Ovary (tissue), 7 donors: ENCODE data around the gene ANAPC5.

- PRO-cap, 7 experiments: no peak in any of the 7 experiments
- RAMPAGE, long total RNA, 2 experiments: no peak in any of the 2 experiments
Observed at GRCh38 chr12:120227550-120228216, 26.8 kb upstream of the RPLP0 start.

- PRO-cap, 7 experiments: no peak in any of the 7 experiments
- RAMPAGE, long total RNA, 2 experiments: no peak in any of the 2 experiments
Observed at GRCh38 chr12:120238909-120239385, 26.6 kb downstream of the PXN start.

GRCh38 chr12:120394298-120395058 lies 25.5 kb upstream of the MSI1 start:
- PRO-cap, 7 experiments: no peak in any of the 7 experiments
- RAMPAGE, long total RNA, 2 experiments: no peak in any of the 2 experiments

- PRO-cap, 7 experiments: no peak in any of the 7 experiments
- RAMPAGE, long total RNA, 2 experiments: no peak in any of the 2 experiments
Observed at GRCh38 chr12:120402152-120402705, 33.3 kb upstream of the MSI1 start.

- PRO-cap, 7 experiments: no peak in any of the 7 experiments
- RAMPAGE, long total RNA, 2 experiments: no peak in any of the 2 experiments
Observed at GRCh38 chr12:120552246-120552689, 18.1 kb downstream of the RNF10 start.

- PRO-cap, 7 experiments: no peak in any of the 7 experiments
- RAMPAGE, long total RNA, 2 experiments: no peak in any of the 2 experiments
Observed at GRCh38 chr12:120620413-120621061, 19.9 kb upstream of the CABP1 start.

GRCh38 chr12:120677623-120678612 lies 9.0 kb upstream of the MLEC start:
- PRO-cap, 7 experiments: no peak in any of the 7 experiments
- RAMPAGE, long total RNA, 2 experiments: no peak in any of the 2 experiments

DNA sequence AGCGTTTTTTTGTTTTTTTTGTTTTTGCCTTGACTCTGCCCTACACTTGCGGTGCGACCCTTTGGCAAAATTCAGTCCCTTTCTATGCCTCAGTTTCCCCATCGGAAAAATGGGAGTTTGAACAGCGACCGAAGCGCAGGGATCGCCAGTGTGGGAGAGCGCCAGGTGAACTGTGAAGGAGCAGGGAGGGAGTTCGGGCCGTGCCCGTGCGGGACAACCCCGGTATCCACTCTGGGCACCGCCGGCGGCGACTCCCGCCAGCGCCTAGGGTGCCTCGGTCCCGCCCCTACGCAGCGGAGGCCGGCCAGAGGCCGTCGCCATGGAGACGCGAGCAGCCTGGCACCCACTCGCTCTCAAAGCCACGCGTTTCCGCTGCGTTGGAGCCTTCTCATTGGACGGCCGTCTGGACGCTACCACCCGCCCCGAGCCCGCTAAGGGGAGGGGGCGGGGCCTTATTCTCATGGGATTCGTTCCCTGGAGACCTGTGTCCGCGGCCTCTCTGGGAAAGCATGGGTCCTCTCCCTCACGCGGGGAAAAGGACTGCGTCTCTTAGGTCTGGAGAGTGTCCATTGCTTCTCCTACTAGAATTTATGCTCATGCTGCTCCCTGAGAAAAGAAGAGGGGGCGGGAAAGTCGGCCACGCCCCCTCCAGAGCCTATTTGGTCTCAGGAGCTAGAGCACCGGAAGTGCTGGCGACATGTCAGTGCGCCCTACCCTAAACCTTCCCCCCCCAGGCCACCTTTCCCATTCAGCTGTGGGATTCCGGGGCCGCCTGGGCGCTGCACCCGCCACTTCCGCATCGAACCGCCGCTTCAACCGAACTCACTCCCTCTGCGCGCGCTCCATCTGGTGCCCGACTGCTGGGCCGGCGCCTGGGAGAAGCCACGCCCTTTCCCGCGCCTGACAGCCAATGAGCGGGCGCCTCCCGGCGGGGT lies 567 bp upstream of the MLEC start:
- PRO-cap, 7 experiments: peak in 7 of 7 experiments; most common plus-strand start position 747 of the sequence (in 5); most common minus-strand start position 266 of the sequence (in 6)
- RAMPAGE, long total RNA, 2 experiments: no peak in any of the 2 experiments

- PRO-cap, 7 experiments: no peak in any of the 7 experiments
- RAMPAGE, long total RNA, 2 experiments: no peak in any of the 2 experiments
Observed at GRCh38 chr12:120955289-120955652, 23.1 kb upstream of the HNF1A start.

DNA sequence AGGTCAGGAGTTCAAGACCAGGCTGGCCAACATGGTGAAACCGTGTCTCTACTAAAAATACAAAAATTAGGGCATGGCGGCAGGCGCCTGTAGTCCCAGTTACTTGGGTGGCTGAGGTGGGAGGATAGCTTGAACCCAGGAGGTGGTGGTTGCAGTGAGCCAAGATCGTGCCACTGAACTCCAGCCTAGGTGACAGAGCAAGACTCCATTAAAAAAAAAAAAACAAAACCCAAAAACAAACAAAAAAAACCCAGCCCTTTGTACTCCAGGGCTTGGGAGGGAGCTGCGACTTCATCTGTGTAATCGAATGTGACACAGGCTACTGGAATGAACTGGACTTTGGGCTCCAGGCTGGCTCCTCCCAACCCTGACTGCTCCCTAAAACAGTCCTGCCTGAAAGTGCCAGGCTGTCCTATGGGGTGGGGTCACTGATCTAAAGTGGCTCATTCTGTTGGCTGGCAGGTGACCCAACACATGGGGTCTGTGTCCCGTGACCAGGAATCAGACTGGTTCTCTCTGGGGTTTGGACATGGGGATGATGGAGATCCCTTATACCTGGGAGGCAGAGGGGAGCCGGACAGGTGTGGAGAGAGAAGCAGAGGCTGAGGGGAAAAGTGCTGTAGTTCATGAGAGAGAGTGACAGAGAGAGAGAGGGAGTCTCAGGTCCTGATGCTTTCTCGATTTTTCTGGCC lies 9.4 kb upstream of the C12orf43 start:
- PRO-cap, 7 experiments: no peak in any of the 7 experiments
- RAMPAGE, long total RNA, 2 experiments: no peak in any of the 2 experiments

- PRO-cap, 7 experiments: no peak in any of the 7 experiments
- RAMPAGE, long total RNA, 2 experiments: no peak in any of the 2 experiments
Observed at GRCh38 chr12:121048414-121048828, 9.4 kb upstream of the OASL start.

- PRO-cap, 7 experiments: no peak in any of the 7 experiments
- RAMPAGE, long total RNA, 2 experiments: no peak in any of the 2 experiments
Observed at GRCh38 chr12:121138334-121138741, 5.7 kb downstream of the P2RX7 start.

- PRO-cap, 7 experiments: no peak in any of the 7 experiments
- RAMPAGE, long total RNA, 2 experiments: no peak in any of the 2 experiments
Observed at GRCh38 chr12:121231882-121232950, 22.3 kb downstream of the P2RX4 start.

GRCh38 chr12:121278351-121278855 lies 18.1 kb downstream of the CAMKK2 start:
- PRO-cap, 7 experiments: no peak in any of the 7 experiments
- RAMPAGE, long total RNA, 2 experiments: no peak in any of the 2 experiments

DNA sequence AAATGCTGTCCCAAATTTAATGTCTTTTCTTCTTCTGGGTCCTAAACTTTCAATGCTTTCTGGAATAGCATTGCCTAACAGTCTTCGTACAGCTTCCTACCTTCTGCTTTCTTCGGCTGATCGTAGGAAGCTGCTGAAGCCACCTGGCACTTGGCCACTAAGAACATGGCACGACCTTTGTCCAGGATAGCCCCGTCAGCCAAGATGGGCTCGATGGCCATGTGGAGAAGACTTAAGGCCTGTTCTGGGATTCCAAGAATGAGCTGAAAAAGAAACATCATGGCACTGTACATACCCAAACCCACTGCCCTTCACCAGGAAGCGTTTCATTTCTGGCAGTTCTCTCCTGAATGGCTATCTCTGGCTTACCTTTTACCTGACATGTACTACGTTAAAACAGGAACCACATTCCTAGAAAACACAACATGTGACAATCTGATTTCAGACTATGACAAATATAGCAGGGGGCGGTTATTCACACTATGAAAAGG lies 13.1 kb upstream of the CAMKK2 start:
- PRO-cap, 7 experiments: no peak in any of the 7 experiments
- RAMPAGE, long total RNA, 2 experiments: no peak in any of the 2 experiments

DNA sequence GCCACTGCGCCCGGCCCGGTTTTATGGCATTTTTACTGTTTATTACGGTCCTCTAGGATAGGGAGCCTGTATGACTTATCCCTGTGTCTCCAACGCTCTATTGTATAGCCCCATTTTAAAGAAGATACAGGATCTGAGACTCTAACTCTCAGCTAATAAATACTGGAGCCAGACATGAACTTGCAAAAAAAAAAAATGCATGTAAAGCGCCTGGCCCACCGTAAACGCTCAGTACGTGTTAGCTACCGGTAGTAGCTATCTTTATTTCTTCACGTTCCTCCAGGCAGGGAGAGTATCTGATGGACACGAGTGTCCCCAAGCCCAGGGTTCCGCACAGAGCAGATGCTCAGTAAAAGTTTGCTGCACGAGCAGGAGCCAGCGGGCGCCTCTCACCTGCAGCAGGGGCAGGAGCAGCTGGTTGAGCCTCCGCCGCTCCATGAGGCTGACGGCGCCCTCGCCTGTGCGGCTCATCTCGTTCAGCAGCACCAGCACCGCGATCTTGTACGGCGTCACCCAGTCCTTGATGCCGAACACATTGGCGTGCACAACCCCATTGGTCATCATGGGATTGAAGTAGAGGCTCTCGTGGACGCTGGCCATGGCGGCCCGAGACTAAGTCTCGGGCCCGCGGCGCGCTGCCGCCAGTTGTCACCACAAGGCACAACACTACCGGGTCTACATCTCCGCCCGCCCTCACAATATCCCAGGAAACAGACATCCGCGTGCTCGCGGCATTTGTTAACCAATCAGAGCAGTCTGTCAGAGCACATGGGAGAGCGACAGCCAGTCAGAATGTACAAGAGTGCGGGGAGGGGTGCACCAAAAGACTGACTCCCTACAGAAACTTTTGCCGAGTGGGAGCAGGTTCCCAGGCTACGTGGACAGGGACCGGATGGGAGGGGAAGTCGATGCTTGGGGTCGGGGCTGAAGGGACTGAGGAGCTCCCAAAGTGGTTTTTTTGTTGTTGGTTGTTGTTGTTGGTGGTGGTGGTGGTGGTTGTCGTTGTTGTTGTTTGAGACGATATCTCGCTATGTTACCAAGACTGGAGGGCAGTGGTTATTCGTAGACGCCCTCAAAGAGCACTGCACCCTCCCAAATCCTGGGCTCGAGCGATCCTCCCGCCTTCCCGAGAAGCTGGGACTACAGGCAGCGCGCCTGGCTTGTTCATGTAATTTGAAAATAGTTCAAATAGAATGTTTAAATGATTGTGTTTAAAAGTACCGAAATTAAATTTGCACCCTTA lies at the start of gene ANAPC5:
TSS of gene ANAPC5 (minus strand) at position 671 of the 1,243 bp plus-strand sequence.
- PRO-cap, 7 experiments: peak in 7 of 7 experiments; most common plus-strand start position 911 of the sequence (in 7); most common minus-strand start position 668 of the sequence (in 4)
- RAMPAGE, long total RNA, 2 experiments: start-site peak on the minus strand in 2 of 2 experiments, centred at positions 645 to 676 of the sequence, 207 to 343 reads per replicate

DNA sequence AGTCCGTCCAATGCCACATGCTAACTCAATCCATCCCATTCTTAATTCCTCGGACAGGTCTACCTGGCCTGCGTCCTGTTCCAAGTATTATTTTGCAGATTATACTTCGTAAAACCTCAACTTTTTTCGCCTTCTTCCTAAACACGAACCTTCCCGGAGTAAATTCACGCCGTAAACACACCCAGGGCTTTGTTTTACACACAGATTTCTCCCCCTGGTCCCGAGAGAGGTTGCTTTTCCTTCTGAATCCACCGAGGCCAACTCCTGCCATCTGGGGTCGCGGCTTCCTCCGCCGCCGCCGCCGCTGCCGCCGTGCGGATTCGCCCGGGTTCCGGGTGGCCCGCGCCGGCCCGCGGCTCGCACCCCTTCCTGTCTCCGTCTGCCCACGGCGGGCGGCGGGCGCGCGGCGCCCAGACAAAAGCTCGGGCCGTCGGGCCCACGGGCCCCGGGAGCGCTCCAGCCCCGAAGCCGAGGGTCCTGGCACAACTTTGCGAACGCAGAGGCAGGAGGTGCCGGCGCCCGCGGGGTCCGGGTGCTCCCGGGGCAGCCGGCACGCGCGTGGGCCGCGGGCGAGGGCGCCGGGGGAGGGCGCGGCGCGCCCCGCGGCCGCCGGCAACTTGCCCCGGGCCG lies 66.4 kb downstream of the RNF34 start:
- PRO-cap, 7 experiments: peak in 1 of 7 experiments; most common plus-strand start position 395 of the sequence (in 1)
- RAMPAGE, long total RNA, 2 experiments: no peak in any of the 2 experiments

DNA sequence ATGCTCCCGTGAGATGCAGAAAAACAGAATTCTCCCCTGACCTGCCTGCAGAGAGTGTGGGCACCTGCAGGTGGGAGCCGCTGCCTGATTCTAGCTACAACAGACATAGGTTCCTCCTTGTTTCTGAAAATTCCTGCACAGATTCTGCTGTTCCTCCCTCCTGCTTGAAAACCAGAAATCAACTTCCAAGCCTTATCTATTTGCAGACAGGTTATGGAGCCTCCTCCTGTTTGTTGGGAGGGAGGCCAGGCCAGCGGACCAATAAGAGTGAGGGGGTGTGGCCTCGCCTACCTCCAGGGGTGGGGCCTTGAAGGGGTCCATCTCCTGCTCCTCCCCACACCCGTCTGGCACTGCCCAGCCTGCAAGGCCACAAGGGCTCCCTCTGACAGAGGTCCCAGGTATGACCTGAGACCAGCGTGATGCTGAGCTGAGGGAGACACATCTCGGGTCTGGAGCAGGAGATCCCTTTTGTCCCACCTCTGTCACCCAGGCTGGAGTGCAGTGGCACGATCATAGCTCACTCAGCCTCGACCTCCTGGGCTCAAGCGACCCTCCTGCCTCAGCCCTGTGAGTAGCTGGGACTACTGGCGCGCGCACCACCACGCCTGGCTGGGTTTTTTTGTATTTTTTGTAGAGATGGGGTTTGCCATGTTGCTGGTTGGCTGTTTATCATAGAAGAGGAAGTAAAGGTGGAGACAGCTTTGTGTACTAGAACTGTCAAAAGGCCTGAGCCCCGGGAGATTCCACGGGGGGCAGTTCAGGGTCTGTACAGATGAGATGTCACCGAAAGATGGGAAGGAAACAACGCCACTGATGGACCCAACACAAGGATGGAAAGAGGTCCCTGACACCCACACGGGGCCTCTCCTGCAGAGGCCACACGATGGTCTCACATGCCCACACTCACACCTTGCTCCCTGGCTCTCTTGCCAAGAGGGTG lies 66.9 kb downstream of the KDM2B start:
- PRO-cap, 7 experiments: no peak in any of the 7 experiments
- RAMPAGE, long total RNA, 2 experiments: no peak in any of the 2 experiments

- PRO-cap, 7 experiments: peak in 7 of 7 experiments; most common plus-strand start chr12:121537395 (in 5); most common minus-strand start chr12:121537055 (in 5)
- RAMPAGE, long total RNA, 2 experiments: no peak in any of the 2 experiments
Observed at GRCh38 chr12:121536881-121537433, 43.9 kb downstream of the KDM2B start.

DNA sequence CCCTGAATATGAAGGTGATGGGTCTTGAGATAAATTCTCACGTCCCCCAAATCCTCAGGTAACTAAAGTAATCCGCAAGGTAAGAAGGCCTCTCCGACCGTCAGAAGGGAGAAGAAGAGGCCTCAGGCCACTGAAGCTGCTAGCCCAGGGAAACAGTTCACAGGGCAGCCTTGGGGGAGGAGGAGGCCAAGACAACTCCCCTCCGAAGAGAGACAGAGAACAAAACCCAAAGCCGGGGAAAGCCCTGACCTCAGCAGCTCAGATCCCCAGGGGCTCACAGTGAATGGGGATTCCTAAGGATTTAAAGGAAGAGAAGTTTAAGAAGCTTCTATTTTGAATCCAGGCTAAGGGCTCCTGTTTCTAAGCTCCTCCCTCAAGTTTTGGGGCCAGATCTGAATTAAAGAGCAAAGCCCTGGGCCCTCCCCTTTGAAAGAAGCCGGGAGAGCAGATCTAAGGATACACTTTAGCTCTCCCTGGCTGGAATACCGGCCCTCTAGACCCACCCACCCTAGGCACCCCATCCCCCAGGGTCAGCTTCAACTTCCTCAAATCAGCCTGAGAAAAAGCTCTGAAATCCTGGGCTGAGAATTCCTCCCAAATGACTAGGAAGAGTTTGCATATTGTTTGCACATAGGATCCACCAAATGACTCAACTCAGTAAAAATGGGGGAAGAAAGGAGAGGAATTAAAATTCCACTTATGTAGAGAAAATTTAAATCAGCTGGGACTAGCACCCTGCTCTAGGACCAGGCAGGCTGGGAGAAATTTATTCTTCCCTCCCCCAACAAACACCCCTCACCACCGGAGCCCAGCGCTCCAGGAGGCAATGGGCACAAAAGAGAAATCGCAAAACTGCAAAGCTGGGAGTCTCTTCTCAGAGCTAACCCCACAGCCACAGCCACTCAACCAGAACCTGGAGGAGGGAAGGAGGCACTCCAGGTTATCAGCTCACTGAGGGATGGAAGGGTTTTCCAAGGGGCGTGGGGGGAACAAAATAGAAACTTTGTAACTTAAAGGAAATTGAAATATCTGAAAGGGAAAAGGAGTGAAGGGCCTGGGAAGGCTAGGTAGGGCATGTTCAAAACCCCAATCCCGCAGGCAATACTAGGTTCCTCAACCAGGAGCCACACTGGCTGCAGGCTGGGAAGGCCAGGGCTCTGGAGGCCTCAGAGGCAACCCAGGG lies 3.7 kb downstream of the KDM2B start:
- PRO-cap, 7 experiments: peak in 7 of 7 experiments; most common plus-strand start position 429 of the sequence (in 7); most common minus-strand start position 303 of the sequence (in 3)
- RAMPAGE, long total RNA, 2 experiments: no peak in any of the 2 experiments